Neural progenitor cell (in vitro differentiated cells): ENCODE results near the gene C12orf56.

- RAMPAGE, long total RNA: no peak
Measured at GRCh38 chr12:57517736-57518890, 2.2 kb downstream of the DDIT3 start.

- RAMPAGE, long total RNA: no peak
Measured at GRCh38 chr12:57528170-57529162, 5.8 kb downstream of the MBD6 start.

GRCh38 chr12:57616739-57617314 lies 5.6 kb downstream of the ARHGEF25 start:
- RAMPAGE, long total RNA: no peak

- RAMPAGE, long total RNA: no peak
Measured at GRCh38 chr12:57720777-57721797, 17.5 kb downstream of the AGAP2 start.

GRCh38 chr12:57746929-57747841 lies 2.3 kb downstream of the TSPAN31 start:
- RAMPAGE, long total RNA: no peak

DNA sequence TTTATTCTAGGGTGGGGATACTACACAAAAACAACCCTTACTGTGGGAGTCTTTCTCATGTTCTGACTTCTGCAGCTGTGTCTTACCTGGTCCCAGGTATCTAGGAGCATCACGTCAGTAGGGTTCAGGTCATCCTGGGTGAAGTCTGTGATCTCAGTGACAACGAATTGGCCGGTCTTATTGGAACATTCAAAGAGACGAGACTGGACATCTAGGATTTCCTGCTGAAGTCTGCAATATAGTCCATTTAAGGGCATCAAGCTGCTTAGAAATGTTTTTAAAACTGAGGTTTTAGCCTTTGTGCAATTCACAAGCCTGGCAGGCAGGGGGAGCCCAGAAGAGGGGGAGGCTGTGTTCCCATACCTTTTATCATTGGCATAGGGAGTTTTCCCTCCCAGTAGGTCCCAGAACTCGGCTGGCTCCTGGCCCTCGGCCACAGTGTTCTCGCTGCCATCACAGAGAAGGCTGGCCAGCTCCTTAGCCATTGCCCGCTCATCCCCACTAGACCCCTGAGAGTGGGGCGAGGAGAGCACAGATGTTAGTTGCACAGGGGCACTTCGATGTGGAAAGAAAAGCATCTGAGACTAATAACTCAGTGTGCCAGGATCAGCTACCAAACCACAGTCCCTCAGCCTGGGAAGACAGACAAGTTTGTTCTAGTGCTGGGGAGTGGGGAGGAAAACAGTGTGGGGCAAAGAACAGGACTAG lies 15.2 kb downstream of the AVIL start:
- RAMPAGE, long total RNA: no peak

GRCh38 chr12:57826775-57827269 lies 8.3 kb upstream of the AVIL start:
- RAMPAGE, long total RNA: no peak

DNA sequence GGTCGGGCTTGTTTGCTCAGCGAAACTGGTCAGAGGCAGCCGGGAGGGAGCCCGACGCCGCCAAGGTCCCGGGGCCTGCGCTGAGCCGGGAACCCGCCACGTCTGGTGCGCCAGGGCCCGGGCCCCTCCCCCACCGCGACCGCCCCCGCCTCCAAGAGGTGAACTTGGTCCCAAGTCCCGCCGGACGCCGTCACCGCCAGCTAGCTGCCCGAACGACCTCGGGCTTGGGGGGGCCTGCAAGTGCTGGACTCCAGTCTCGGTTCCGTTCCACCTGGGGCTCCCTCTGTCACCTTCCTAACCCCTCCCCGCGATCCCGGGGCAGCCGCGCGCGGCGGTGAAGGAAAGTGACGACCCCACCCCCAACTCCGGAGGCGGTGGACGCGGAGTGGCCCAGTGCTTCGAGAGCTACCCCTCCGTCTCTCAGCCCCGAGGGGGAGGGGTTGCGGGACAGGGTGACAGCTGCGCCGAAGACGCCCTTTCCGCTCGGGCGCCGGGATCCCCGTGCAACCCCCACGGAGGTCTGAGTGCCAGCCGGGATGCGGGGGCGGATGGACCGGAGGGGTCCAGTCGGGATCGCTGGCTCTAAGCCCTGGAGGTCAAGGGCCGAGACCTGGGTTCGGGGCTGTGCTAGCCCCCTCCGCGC lies 719 bp downstream of the CTDSP2 start:
- RAMPAGE, long total RNA: no peak

- RAMPAGE, long total RNA: no peak
Measured at GRCh38 chr12:58596995-58597194, 323.4 kb downstream of the LRIG3 start.

- RAMPAGE, long total RNA: no peak
Measured at GRCh38 chr12:58899059-58899770, 21.1 kb downstream of the LRIG3 start.

GRCh38 chr12:59666612-59667067 lies 70.8 kb downstream of the SLC16A7 start:
- RAMPAGE, long total RNA: no peak

- RAMPAGE, long total RNA: no peak
Measured at GRCh38 chr12:61891570-61892055, 301.0 kb downstream of the TAFA2 start.

DNA sequence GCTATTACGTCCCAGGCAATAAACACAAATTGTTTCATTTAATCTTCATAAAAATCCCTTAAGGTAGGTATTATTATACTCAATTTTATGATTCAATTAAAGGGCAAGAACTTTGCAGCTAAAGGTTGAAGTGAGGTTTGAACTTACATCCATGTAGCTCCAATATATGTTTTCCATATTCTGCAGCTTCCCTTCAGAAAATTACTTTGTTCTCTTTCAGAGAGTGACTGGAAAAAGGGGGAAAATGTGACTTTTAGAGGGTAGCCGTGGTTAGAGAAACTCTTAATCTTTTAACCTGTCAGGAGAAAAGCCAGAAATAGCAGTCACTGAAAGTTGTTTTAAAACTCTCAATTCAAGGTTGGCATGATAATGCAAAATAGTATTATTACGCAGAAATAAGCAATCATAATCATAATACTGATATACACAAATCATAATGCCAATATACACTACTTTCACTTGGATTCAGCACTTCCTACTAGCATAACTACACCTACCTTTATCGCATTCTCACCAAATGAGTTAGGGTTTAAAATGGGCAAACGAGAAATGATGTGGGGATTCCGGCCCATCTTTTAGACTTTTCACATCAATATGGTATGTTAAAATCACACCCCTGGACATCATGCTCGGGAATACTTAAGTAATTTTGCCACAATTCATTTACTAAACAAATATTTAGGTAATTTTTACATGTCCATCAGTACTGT lies 1.4 kb upstream of the USP15 start:
- RAMPAGE, long total RNA: no peak

- RAMPAGE, long total RNA: no peak
Measured at GRCh38 chr12:62632418-62633223, 166.0 kb downstream of the MON2 start.

DNA sequence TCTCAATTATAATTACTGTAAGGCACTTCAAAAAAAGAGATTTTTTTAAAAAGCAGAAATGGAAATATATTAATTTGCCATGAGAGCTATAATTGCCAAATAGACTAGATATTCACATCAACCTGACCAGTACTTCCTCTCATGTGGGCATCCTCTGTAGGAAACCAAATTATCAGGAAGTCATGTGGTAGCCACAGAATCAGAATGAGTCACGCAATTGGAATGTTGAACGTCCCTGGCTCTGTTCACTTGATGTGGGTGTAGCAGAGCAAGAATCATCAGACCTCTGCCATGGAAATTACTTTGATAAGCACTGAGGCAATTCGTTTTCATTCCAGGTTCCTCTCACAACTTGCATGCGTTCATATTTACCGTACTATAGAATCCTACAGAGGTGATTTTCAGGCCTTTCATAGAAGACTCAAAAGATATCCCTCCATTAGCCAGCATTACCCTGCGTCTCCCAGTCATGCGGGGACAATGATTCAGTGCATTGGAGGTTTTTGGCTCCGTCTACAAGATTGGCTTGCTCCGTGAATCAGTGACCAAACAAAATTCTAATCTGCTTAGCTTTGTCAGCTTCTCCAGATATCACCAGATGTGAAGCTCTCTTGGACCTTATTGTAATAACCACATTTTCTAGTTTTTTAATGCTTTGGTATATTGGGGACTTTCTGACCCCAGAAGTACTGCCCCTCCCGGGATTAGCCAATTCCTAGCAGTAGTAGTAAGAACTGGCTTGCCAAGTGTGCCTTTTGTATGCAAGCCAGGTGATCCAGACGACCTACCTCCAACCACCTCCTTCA lies 133.5 kb downstream of the KICS2 start:
- RAMPAGE, long total RNA: no peak

- RAMPAGE, long total RNA: no peak
Measured at GRCh38 chr12:64338662-64339053, 51.9 kb downstream of the C12orf56 start.

GRCh38 chr12:64390209-64391203 lies at the start of gene C12orf56:
Gene C12orf56, minus strand, starts transcription at chr12:64390758.
- RAMPAGE, long total RNA: no peak

- RAMPAGE, long total RNA: no peak
Measured at GRCh38 chr12:64537235-64537553, 73.1 kb upstream of the RASSF3 start.

GRCh38 chr12:64675742-64676171 lies 65.5 kb downstream of the RASSF3 start:
- RAMPAGE, long total RNA: no peak

DNA sequence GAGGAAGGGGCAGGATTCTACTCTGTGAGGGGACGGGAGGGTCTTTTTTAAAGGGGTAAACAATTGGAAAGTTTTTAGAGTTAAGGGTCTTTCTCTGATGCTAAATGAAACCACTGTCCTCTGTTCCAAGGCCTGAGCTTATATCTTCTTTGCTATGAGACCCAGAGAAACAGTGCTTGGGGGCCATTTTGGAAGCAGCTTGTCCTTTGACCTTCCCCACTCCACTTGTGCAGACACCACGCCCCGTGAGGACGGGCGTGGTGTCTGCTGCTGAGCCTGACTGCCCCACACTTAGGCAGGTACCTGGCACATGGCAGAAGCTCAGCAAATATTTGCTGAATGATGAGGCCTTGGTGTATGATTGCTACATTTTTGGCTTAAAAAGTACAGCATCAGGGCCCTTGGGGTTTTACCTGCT lies 69.9 kb downstream of the RASSF3 start:
- RAMPAGE, long total RNA: no peak